ENCODE data around the genes ZNF792, FXYD5 and IGFLR1.

DNA sequence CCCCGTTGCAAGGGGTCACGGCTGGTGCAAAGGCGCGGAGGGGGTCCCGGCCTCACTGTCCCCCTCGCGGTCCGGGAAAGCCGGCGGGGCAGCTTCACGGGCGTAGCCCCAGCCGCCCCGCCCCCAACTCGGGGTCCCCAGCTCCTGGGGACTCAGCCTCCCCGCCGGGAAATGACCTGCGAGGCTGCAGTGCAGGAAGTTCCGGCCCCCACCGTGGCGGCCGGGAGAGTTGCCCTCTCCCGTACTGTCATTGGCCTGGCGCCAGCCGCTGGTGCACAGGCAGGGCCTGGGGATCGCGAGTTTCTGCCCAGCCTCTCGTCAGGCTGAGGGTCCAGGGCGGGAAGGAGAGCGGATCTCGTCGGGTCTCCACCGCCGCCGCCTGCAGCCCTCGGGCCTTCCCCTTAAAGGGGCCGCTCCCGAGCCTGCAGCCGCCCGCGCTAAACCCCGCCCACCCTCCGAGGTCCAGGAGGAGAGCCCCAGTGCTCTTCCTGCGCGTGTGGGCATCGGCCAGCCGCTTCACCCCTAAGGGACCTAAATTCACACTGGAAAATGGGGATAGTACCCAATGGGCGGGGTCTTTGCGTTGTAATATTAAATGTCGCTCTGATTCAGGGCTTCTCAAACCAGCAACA lies at the start of gene ZNF792:
Gene ZNF792 (minus strand): TSS at position 344 of the 632 bp plus-strand sequence.
- PRO-cap, 8 experiments, result peak in 7 of 8 experiments; most common plus-strand start position 250 of the sequence (in 6); most common minus-strand start position 172 of the sequence (in 5)

- PRO-cap, 8 experiments, result no peak in any of the 8 experiments
These were observed 5.1 kb upstream of the GRAMD1A start for GRCh38 chr19:34994890-34995490.

DNA sequence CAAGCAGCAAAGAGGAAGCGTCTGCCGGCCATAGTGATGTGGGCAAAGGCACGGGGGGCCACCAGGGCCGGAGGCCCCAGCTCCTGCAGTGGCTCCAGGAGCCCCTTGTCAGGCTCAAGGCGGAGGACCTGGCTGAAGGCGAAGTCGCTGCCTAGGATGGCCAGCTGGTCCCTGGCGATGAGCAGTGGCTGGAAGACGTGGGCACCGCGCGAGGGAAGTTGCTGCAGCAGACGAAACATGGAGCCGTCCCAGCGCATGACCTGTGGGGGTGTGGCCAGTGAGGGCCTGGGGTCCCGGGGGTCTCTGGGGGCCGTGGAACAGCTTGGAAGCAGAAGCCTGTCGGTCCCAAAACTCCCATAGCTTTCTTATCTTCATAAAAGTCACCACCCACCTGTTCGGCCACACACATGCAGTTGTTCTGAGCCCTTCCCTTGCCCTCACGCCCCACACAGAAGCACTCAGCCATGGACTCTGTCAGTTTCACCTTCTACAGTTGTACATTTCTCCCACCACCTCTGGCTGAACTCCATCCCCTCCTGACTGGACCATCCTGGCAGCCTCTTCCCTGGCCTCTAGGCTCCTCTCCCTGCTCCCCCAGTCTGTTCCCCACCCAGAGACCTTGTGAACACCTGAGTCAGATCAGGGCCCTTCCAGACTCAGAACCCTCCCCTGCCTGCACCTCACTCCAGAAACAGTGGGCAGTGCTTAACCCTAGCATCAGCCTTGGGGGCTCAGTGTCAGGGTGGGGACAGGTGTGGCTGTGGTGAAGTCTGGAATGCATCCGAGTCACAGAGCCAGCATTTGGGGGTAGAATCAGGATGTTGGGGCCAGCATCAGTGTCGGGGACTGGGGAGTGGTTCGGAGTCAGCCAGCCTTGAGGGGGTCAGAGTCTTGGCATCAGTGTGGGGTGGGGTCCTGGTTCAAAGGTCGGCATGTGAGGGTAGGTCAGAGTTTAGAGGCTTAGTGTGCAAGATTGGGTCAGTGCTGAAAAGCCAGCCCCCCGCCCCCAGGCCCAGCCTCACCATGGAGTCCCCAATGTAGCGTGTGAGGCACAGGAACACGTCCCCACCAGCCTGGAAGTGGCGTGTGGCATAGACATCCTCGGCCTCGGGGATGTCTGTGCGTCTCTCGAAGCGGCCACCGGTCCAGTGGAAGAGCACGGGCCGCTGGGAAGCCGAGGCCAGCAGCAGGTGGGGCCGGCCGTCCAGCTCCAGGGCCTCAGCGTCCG lies 9.2 kb downstream of the LGI4 start:
- PRO-cap, 8 experiments, result no peak in any of the 8 experiments

GRCh38 chr19:35142386-35142909 lies 607 bp upstream of the FXYD7 start:
- PRO-cap, 8 experiments, result no peak in any of the 8 experiments

DNA sequence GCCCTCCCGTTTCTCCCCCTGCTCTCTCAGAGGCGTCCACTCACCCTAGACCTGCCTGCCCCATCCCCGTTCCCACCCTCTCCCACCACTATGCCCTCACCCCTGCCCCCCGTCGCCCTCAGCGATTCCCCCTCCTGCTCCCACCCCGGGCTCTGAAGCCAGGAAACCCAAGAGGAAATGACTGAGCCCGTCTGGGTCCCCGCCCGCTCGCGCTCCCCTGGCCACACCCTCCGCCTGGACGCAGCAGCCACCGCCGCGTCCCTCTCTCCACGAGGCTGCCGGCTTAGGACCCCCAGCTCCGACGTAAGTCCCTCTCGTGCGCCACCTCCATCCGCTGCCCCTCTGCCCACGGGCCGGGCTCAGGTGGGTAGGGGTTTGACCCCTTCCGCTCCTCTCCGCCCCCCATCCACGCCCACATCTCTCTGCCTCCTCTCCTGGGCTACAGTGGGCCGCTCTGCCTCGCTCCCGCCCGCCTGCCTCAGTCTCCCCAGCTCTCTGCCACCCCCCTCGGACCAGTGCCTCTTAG lies at the start of gene FXYD5:
Gene FXYD5 (plus strand): TSS at position 229 of the 526 bp plus-strand sequence.
- PRO-cap, 8 experiments, result peak in 8 of 8 experiments; most common plus-strand start position 224 of the sequence (in 4); most common minus-strand start position 154 of the sequence (in 8)

DNA sequence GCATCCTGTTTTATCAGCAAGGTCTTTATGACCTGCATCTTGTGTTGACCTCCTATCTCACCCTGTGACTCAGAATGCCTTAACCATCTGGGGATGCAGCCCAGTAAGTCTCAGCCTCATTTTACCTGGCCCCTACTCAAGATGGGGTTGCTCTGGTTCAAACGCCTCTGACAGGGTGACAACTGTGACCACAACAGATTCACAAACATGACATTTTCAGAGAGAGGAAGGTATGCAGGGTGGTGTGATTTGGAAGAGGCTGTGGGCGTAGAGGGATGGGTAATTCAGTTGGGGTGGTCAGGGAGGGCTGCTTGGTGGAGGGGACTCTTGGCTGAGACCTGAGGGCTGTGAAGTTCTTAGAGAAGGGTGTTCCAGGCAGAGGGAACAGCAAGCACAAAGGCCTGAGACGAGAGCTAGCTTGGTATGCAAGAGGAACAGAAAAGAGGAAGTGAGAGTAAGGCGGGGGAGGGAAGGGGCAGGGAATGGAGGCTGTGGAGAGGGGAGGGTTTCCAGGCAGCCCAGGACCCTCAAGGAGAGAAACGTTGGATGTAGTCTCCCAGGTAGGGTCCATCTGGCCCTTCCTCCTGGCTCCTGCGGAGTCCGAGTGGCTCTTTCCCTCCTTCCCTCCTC lies 23.4 kb downstream of the FAM187B start:
- PRO-cap, 8 experiments, result no peak in any of the 8 experiments

- PRO-cap, 8 experiments, result no peak in any of the 8 experiments
These were observed 4.3 kb downstream of the USF2 start for GRCh38 chr19:35273122-35273323.

DNA sequence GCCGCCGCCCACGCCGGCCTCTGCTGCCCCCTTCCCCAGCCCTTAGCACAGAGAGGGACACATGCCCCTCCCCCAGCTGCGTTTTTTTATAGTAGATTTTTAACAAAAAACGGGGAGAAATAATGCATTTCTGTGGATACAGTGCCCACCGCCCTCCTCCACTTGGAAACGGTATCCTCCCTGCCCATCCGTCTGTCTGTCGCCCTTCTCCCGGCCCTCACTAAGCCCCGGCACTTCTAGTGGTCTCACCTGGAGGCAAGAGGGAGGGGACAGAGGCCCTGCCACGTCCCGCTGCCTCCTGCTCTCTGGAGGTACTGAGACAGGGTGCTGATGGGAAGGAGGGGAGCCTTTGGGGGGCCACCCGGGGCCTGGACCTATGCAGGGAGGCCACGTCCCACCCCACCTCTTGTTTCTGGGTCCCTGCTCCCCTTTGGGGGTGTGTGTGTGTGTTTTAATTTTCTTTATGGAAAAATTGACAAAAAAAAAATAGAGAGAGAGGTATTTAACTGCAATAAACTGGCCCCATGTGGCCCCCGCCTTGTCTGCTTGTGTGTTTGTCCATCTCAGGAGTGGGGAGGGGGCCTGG lies 3.0 kb upstream of the HAMP start:
- PRO-cap, 8 experiments, result peak in 4 of 8 experiments; most common plus-strand start position 317 of the sequence (in 4)

GRCh38 chr19:35293401-35293686 lies 1.4 kb downstream of the MAG start:
- PRO-cap, 8 experiments, result no peak in any of the 8 experiments

GRCh38 chr19:35307737-35308426 lies 15.9 kb downstream of the MAG start:
- PRO-cap, 8 experiments, result no peak in any of the 8 experiments

DNA sequence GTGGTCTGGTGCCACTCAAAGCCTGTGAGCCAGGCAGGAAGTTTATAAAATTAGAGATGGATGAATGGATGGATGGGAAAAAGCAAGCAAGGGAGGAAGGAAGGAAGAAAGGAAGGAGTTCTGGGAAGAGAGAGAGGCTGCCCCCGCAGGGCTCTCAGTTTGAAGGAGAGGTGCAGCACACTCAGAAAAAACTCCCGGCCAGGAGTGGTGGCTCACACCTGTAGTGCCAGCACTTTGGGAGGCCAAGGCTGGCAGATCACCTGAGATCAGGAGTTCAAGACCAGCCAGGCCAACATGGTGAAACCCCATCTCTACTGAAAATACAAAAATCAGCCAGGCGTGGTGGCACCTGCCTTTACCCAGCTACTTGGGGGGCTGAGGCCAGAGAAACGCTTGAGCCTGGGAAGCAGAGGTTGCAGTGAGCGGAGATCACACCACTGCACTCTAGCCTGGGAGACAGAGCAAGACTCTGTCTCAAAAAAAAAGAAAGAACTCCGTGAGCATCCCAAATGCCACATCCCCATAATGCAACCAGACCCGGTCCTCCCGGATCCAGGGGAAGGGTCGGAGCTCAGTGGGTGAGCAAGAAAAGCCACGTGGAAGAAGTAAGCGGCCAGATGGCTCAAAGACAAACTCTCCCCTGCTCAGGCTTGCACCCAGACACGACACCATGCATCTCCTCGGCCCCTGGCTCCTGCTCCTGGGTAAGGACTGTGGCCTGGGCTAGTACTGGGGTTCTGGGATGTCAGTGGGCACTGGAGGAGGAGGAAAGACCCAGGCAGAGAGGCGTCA lies 2.6 kb downstream of the CD22 start:
- PRO-cap, 8 experiments, result peak in 1 of 8 experiments; most common plus-strand start position 384 of the sequence (in 1)

- PRO-cap, 8 experiments, result no peak in any of the 8 experiments
These were observed 5.9 kb downstream of the ATP4A start for GRCh38 chr19:35557239-35558318.

GRCh38 chr19:35575588-35576058 lies 10.3 kb upstream of the PMIS2 start:
- PRO-cap, 8 experiments, result no peak in any of the 8 experiments

- PRO-cap, 8 experiments, result peak in 2 of 8 experiments; most common plus-strand start chr19:35645273 (in 1); most common minus-strand start chr19:35645087 (in 1)
These were observed 3.1 kb upstream of the COX6B1 start for GRCh38 chr19:35644951-35645550.

GRCh38 chr19:35718167-35719184 lies 673 bp downstream of the KMT2B start:
- PRO-cap, 8 experiments, result peak in 2 of 8 experiments; most common plus-strand start chr19:35718587 (in 1); most common minus-strand start chr19:35718354 (in 1)

DNA sequence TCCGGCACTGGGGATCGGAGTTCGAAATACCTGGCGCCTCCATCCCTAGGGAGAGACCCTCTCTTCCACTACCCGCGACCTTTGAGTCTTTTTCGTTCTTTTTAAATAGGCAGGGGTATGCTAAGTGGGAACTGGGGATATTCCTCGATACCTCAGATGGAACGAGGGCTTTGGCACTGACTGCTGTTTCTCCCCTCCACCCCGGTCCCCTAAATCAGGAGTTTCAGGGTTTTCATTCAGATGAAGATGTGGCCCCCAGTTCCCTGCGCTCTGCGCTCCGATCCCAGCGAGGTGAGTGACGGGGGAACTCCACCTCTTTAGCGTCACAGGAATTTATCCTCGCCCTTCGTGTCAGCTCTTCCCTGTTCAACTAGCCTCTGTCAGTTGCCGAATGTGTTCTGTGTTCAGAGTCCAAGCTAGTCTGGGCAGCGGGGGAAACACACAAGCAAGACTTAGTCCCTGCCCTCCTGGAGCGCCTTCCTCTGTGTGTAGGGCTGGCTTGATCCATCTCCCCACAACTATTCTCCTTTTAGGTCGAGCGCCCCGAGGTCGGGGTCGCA lies 1.5 kb downstream of the KMT2B start:
- PRO-cap, 8 experiments, result no peak in any of the 8 experiments

DNA sequence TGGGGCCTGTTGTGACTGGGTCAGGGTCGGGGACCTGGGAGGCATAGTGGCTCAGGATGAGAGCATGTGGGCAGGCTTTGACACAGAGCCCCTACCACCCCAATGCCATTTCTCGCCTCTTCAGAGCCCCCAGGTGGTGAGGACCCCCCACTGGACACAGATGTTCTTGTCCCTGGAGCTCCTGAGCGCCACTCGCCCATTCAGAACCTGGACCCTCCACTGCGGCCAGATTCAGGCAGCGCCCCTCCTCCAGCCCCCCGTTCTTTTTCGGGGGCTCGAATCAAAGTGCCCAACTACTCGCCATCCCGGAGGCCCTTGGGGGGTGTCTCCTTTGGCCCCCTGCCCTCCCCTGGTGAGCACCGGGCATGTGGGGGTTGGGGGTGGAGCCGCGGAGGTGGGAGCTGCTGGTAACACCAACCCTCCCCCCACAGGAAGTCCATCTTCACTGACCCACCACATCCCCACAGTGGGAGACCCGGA lies 10.4 kb downstream of the IGFLR1 start:
- PRO-cap, 8 experiments, result peak in 3 of 8 experiments; most common plus-strand start position 163 of the sequence (in 2)

- PRO-cap, 8 experiments, result no peak in any of the 8 experiments
These were observed 3.0 kb downstream of the IGFLR1 start for GRCh38 chr19:35739154-35739772.

DNA sequence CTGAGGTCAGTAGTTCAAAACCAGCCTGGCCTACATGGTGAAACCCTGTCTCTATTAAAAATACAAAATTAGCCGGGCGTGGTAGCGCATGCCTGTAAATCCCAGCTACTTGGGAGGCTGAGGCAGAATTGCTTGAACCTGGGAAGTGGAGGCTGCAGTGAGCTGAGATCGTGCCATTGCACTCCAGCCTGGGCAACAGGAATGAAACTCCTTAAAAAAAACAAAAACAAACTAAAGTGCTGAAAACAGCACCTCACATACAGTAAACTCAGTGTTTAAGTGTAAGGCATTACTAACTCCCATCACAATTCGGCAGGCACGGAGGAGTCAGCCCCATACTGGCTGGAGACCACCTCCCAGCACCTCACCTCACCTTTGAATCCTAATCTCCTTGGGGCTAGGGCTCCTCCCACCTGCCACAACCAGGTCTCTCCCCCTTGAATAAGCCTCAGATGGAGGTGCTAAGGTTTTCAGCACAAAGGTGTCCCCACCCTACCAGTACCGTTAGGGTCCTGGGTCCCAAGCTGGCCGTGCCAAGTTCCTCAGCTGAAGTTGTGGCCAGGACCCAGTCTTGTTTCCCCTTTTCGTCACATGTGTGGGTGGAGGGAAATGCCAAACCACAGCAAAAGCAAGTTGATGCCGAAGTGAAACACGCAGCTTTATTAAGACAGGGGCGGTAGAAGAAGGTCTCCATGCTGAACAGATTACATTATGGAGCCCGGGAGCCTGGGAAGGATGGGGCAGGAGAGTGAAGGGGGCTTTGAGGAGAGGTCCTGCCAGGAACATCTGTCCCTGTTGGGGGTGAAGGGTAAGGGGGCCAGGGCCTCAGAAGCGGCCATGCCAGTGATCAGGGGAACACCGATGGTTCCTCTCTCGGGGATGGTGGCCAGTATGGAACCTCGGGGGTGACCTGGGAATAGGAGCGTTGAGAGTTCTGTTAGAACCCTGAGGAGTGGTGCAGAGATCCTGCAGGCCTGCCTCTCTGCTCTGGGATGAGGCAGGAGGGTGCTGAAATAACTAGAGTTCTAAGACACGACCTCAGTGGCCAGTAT lies at the start of gene IGFLR1:
Gene IGFLR1 (minus strand): TSS at position 559 of the 1,052 bp plus-strand sequence.
- PRO-cap, 8 experiments, result peak in 8 of 8 experiments; most common plus-strand start position 665 of the sequence (in 3); most common minus-strand start position 544 of the sequence (in 4)

DNA sequence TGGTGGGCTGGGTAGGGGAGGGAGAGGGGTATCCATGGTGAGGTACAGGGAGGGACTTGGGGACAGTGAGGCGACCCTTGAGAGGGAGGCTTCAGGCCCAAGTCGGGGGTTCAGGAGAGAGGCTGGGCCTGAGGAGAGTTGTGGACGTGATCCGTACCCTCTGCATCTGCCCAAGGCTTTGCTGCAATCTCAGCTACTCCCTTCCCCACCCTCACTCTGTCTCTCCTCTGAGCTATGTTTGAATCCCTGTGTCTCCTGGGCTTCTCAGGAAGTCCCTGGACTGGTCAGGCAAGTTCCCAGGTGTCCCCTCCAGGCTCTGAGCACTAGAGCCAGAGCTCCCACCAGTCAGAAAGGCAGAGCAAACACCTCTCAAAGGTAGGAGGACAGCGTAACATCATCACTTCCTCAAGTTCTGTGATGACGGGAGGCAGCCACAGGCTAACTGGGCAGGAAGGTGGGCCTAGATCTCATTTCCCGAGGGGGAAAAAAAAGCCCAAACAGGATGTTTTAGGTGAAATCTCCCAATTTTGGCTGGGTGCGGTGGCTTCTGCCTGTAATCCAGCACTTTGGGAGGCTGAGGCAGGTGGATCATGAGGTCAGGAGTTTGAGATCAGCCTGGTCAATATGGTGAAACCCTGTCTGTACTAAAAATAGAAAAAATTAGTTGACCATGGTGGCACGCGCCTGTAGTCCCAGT lies 1.9 kb downstream of the LIN37 start:
- PRO-cap, 8 experiments, result no peak in any of the 8 experiments